Osteocyte (in vitro differentiated cells): Measurements from ENCODE around the gene RFX8.

DNA sequence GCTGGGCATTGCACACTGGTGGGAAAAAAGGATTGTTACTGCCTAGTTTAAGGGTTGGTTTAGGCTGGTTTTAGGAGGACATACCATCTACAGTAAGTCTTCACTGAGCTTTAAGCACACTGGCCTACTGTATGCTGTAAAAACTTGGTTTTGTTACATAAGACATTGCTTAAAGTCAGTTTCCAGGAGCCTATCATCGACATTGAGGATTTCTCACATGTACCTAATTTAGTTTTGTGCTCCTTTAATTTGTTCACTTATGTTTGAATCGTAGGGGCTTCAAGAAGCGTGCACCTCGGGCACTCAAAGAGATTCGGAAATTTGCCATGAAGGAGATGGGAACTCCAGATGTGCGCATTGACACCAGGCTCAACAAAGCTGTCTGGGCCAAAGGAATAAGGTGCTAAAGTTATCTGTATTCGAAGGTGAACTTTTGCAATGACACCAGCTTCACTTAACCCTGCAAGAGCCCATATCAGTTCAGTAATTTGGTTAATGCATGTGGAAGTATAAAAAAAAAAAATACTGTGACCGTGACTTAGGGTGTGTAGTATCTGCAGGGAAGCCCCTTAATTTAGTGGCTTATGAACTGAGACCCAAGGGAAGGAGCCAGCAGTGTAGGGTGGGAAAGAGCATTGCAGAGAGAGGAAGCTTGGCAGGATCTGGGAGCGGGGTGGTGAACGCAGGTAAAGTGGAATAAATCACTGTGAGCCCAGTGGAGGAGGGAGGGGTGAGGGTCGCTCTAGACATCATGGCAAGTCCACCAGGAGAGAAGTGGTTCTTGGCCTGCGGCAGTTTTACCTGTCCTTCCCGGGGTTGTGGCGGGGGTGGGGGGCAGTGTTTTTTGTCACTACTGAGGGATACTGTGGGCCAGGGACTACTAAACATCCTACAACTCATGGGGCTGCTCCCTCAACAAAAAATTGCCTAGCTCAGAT is 2.1 kb downstream of the RPL31 start:
- PRO-cap = no peak

- PRO-cap = no peak
Measured at GRCh38 chr2:101064844-101065892, 63.1 kb downstream of the RPL31 start.

DNA sequence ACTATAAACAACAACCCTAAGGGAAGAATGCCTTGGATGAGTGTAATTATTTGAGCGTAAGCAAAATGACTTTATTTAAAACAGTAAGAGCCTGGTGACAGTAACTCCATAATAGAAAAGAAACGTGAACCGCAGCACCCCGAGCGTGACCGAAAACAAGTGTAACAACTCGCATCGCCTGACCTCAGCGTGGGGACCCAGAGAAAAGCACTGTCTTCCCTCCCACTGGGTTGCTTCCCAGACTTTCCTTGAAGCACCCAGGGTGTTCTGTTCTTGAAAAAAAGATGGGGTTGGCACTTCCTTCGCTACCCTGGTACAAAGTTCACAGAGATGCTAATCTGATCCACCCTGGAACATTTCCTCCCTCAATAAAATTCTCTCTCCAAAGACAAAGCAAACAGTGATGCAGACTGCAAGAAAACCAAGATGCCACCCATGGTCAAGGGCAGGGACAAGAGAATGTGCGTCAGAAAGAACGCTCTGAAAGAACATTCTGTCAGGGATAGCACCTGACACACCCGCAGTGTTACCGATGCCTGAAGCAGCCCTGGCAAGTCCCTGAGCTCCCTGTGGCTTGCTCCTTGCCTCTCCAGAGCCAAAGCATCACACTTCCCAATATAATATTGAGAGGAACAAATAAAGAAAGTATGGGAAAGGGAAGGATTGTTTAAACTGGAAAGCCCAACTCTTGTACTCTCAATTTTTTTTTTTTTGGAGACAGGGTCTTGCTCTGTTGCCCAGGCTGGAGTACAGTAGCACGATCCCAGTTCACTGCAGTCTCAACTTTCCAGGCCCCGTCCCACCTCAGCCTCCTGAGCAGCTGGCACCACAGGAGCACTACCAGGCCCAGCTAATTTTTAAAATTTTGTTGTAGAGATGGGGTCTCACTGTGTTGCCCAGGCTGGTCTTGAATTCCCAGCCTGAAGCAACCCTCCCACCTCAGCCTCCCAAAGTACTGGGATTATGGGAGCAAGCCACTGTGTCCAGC is 70.8 kb downstream of the TBC1D8 start:
- PRO-cap = no peak

DNA sequence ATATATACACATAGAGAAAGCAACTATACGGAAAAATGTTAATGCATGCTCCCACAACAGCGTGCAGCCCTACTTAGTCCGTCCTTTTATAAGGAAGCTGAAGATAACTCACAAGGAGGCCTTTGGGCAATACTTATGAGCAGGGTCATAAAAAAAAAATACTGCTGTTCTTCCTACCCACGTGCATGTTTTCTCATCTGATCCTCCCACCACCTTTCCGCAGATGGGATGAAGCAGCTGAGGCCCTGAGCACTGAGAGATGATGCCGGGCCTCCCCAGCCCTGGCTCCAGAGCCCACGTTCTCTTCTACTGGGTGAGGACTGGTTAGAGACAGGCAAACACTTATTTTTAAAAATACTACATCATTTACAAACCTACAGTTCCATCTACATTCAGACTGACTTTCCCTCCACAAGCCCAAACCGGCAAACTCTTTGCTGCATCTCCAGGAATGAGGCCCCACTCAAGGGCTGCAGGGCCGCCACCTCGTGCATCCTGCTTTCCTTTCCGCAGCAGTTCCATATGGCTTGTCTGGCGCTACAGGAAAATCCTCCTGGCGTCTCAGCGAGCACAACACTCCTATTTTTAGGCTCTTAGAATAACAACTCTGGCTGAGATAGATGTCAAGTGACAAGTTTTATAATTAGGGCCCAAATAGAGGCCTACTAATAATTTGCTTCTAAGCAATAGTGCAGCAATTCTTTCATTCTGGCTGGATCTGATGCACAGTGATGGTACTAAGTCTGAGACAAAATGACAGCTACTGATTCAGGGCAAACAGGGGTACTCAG is 41.5 kb downstream of the TBC1D8 start:
- PRO-cap = no peak

DNA sequence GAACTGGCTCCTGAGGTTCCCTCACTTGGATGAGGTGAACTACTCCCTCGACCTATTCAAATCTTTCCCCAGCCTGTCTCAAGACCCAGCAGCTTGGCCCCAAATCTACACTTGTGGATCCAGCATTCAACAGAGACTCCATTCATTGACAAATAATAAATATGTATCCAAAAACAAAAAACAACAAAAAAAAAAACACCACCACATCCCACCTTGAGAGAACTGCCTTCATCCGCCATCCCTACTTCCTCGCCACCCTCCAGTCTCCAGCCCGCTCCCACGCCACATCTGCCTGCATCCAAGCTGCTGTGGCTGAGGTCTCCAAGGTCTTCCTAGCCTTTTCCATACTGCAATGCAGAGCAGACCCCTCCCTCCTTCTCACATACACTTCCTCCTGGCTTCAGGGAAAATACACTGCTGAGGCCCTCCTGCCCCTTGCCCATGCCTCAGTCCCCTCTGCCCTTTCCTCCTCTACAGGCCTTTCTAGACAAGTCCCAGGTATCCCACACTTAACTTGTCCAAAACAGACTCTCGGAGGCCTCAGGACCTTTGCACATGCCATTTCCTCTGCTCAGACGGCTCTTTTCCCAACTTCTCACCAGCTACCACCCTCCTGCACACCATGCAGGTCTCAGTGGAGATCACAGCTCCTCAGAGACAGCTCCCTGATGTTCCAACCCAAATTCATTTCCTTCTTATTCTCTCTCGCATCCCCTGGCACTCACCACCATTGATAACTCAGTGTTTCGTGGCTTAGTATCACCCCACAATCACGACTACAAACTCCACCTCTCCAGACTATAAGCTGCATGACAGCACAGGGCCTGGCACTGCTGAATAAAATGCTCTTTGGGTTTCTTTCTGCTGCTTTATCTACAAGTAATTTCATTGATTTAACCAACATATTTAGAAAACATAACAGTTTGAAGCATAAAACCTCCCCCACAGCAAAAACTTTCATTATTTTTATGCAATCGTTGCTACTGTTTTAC is 11.7 kb downstream of the TBC1D8 start:
- PRO-cap = no peak

- PRO-cap = no peak
Measured at GRCh38 chr2:101244703-101245318, 7.9 kb upstream of the CNOT11 start.

GRCh38 chr2:101474917-101475481 is at the start of gene RFX8:
Gene RFX8 (minus strand): TSS chr2:101475112.
- PRO-cap = no peak

GRCh38 chr2:101567740-101568146 is 92.8 kb upstream of the RFX8 start:
- PRO-cap = no peak

GRCh38 chr2:101802269-101802841 is 104.8 kb downstream of the MAP4K4 start:
- PRO-cap = no peak

DNA sequence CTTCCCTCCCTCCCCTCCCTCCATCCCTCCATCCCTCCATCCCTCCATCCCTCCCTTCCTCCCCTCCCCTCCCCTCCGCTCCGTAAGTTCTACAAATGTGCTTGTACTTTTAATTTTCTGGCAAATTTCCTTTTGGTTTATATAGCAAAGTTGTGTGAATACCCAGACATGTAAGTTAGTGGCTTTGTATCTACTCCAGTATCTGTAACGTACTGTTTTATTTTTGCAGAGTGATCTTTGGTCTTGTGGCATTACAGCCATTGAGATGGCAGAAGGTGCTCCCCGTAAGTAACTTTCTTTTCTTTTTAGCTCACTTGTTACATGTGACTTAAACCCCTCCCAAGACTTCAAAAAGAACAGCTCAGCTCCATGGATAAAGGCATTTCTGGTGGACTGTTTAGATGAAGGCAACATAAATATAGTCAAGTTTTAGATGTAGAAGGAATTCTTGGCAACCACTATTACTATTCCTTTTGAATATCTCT is 136.7 kb downstream of the MAP4K4 start:
- PRO-cap = no peak

DNA sequence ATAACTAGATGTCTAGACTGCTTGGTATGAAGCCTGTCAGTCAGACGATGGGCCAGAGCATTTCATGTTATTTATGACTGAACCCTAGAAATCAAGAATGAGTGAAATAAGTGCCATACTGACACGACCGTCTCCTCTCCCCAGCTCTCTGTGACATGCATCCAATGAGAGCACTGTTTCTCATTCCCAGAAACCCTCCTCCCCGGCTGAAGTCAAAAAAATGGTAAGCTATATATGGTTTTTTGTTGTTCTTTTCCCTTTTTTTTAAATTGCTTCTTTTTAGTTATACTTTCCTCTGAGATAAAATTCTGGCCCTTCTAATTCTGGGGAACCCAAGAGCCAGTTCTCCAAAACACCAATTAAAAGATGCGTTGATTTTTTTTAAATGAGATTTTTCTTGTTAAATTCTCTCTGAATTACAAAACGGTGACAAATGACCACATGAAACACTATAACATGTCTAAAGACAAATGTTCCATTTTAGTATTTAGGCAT is 138.3 kb downstream of the MAP4K4 start:
- PRO-cap = no peak

DNA sequence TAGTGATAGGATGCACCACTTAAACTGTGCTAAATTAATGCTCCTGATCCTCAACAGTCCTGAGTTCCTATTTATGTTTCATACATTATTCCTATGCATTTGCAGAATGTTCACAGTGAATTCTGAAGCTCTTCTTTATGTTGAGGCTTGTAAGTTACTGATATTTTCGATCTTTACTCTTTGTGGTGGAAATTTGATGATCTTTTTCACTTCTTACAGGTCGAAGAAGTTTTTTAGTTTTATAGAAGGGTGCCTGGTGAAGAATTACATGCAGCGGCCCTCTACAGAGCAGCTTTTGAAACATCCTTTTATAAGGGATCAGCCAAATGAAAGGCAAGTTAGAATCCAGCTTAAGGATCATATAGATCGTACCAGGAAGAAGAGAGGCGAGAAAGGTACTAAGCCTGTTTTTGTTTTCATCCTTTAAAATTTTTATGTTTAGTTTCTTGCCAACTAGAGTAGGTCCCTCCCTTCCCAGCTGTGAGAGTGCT is 142.1 kb downstream of the MAP4K4 start:
- PRO-cap = no peak

- PRO-cap = no peak
Measured at GRCh38 chr2:101866205-101866655, 125.5 kb upstream of the IL1R2 start.

DNA sequence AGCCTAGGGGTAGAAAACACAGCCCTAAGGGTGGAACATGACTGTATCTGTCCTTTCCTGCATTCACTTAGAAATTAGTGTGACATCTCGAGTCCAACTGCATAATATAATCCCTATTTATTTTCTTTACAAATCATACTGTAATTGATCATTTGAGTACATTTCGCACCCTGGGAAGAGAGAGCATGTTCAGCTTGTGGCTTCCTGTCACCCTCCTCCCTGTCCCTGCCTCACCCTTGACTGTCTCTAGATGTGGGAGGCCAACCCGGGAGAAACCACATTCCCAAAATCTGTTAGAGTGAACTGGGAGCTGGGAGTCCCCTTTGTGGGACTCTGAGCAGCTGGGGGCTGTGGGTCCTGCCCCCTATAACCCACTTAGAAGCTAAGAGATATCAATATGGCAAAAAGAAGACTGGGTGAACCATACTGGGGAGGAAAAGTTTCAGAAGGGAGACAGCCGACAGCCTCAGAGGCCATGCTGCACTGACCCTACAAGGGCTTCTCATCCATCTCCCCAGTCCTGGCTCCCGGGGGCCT is 28.9 kb upstream of the IL1R2 start:
- PRO-cap = no peak

- PRO-cap = no peak
Measured at GRCh38 chr2:102046070-102046616, 54.4 kb downstream of the IL1R2 start.

DNA sequence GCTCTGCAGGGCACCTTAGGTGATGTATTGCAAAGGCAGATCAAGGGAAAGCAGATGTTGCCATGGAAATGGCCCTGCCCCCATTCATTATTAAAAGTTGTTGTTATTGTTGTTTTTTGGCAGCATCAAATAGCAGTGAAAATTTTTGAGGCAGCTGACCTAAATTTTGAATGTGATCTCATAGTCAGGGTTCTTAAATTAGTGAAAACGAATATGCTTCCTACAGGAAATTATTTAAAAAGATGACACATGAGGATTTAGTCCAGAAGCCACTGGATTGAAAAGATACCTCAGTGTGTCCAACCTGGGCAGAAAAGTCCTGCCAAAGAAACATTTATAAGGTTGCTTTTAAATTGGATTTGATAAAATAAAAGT is 57.5 kb downstream of the IL1R2 start:
- PRO-cap = no peak

- PRO-cap = bidirectional peak, plus-strand start at chr2:102064406, minus-strand start at chr2:102064352
Measured at GRCh38 chr2:102064148-102064676, 72.5 kb downstream of the IL1R2 start.

- PRO-cap = no peak
Measured at GRCh38 chr2:102069947-102070865, 72.3 kb upstream of the IL1R1 start.

- PRO-cap = no peak
Measured at GRCh38 chr2:102258399-102259110, 52.8 kb upstream of the IL1RL1 start.

- PRO-cap = no peak
Measured at GRCh38 chr2:102476366-102476791, 3.4 kb downstream of the SLC9A4 start.